ENCODE measurements around a stretch of chr11.

DNA sequence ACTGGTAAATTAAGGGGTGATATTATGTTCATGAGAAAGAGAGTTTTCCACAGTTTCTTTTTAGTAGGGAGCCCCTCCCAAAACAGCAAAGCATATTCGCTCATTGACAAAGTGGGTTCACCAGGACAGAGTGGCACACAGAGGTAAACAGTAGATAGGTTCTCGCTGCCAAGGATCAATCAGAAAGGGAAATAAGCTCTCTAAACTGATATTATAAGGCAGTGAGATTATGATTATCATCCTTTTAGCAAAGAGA is 11.1 kb downstream of the SORL1 start:
- PRO-cap, result no peak

- PRO-cap, result no peak
These were observed 14.4 kb downstream of the SORL1 start for GRCh38 chr11:121466475-121466995.

DNA sequence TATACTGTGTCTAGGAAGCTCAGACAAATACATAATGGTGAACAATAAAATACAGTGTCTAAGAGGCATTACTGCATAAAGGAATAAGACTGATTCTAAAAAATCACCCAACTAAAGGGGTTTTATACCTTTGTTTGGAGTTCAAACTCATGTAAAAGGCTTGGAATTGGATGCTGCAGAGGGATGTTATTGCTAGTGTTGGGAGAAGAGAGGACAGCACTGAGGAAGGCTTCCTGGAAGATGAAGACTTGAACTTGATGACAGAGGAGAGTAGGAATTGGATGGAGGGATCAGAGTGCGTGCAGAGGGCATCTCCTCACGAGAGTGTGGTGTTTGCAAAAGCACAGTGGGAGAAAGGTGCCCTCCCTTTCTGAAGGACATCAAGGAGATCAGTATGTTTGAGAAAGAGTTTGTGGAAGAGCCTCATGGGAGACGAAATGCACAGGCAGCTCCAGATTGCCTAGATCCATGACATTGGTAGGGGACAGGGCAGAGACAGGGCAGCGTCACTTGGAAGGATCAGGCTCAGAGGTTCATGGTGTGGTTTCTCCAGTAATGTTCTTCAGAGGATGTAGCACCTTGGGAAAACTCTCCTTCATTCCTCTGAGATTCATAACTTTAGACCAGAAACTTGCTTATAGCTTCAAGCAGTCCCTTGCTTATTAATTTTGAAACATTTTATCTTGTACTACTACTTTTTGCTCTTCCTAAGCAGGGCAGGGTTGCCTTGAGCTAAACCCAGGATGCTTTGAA is 44.0 kb downstream of the SORL1 start:
- PRO-cap, result no peak

DNA sequence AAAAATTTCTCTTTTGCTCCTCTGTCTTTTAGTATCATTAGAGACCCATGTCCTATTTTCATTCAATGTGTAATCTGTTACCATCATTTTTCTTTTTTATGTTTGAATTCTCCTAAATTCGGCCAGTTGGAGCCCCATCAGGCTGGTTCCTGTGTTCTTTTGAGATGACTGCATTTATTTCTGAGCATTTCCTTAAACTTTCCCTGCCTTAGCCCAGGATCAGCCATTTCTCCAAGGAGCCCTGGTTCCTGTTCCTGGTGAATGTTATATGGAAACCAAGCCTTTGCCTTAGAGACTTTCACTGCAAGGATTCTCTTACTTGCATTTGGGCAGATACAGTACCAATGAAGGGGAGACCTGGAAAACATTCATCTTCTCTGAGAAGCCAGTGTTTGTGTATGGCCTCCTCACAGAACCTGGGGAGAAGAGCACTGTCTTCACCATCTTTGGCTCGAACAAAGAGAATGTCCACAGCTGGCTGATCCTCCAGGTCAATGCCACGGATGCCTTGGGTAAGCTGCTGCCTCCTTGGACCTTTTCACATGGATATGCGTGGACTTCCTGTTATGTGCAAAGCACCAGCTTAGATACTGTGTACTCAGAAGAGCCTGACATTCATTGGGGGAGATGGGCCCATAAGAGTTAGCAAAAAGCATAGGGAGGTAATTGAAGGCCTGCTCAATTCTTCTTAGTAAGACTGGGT is 91.3 kb downstream of the SORL1 start:
- PRO-cap, result no peak

DNA sequence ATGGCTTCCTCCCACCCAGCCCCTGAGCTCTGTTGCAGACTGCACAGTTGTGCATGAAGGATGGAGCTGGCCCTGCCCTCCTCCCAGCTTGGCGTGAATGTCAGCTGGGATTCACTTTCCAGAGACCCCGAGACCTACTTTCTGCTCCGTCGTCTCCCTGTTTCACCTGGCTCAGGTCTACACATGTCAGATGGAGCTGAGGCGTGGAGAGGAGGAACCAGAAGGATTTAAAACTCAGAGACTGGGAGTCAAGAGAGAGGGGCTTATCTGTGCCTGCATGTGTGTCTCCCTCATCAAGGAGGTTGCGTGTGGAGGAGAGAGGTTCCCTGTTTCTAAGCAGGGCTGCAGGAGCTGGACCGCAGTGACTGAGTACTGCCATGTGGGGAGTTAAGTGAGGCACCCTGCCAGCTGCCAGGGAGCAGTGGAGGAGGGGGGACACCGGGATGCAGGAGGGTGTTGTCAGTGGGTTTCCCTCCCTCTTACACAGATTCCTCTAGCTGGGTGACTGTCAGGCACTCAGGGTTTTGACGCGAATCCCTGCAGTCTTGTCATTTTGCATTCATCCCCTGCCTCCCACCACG is 120.3 kb downstream of the SORL1 start:
- PRO-cap, result no peak

DNA sequence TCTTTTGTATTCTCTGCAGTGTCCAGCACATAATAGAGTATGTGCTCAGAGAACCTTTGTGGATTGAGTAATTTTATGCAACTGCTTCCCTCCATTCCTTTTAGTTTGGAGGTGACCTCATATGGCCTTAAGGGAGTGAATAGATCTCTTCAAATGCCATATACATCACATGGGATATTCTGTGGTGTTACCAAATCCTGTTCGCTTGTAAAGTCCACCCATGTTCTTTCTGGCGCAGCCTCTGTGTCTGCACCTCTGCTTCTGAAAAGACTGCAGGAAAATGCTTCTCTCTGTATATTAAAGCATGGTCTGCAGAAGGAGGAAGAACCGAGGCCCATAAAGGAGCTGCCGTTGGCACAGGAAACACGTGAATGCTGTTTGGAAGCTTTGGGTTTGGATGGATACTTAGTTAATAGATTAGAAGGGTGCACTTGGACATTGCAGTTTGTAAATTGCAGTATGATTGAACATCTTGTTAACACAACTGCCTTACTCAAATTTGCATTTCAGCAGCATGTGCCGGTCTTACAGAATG is 126.5 kb downstream of the SORL1 start:
- PRO-cap, result no peak

DNA sequence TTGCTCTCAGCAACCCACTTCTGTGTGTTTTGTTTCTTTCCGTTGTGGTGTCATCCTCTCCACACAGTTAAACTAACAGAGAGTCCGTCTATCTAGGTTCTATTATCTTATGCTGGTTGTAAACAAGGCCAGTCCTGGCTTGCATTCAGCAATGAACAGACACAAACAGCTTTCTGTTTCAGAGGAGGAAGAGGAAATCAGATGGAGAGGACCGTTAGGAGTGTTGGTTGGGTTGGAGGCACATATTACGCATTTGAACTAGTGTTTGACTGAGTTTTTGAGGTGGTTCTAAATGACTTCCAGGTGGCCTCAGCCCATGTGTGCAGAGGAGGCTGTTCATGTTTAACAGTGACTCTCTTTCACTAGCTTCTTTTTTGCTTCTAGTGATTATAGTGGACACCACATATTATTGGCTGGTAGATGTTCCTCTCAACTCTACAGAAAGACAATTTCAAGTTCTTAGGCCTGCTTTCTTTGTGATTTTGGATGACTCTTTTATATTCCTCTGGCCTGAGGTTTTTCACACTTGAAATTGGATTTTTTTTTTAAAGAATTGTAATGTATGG is 130.3 kb downstream of the SORL1 start:
- PRO-cap, result no peak

DNA sequence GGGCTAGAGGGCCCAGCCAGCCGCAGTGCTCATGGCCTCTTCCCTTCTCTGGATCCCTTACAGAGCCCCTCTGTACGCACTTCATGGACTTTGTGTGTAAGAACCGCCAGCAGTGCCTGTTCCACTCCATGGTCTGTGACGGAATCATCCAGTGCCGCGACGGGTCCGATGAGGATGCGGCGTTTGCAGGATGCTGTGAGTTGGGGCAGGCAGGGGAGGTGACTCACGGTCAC is 135.8 kb downstream of the SORL1 start:
- PRO-cap, result no peak

- PRO-cap, result no peak
These were observed 177.5 kb downstream of the SORL1 start for GRCh38 chr11:121629310-121630342.

DNA sequence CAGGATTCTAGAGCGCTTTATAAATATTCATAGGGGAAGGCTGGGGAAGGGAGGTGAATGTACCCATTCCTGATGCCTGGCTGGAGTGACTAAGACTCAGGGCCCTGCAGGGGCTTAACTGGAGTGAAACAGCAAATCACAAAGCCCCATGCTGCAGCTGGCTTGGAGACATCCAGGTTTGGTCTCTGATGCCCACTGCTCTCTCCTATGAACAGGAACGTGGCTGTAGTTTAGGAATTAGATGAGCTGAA is 185.4 kb downstream of the BLID start:
- PRO-cap, result unidirectional peak, minus-strand start at position 90 of the sequence

GRCh38 chr11:121932131-121932419 is 183.9 kb downstream of the BLID start:
- PRO-cap, result no peak

DNA sequence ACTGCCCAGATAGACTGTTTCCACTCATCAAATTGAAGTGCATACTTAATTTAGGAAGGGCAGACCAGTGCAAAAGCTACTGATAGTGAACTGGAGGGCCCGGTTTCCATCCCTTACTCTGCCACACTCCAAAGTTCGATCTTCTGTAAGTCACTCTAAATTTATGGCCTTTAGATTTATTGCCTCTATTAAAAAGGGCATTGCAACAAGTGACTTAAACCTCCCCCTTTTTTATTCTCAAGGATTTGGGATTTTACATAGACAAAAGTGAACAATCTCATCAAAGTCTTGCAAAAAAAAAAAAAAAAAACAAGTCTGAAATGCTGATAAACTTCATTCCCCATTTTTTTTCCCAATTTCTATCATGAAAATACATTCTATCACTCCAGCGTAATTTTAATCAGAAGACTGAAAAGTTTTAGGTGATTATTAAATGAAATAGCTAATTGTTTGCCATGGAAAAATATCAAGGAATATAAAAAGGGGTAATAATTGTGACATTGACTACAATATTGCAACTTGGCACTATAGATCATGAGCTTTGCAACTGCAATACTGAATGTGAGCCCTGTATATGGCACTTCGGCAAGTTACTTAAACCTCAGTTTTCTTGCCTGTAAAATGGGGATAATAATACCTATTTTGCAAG is 26.0 kb downstream of the BLID start:
- PRO-cap, result no peak

DNA sequence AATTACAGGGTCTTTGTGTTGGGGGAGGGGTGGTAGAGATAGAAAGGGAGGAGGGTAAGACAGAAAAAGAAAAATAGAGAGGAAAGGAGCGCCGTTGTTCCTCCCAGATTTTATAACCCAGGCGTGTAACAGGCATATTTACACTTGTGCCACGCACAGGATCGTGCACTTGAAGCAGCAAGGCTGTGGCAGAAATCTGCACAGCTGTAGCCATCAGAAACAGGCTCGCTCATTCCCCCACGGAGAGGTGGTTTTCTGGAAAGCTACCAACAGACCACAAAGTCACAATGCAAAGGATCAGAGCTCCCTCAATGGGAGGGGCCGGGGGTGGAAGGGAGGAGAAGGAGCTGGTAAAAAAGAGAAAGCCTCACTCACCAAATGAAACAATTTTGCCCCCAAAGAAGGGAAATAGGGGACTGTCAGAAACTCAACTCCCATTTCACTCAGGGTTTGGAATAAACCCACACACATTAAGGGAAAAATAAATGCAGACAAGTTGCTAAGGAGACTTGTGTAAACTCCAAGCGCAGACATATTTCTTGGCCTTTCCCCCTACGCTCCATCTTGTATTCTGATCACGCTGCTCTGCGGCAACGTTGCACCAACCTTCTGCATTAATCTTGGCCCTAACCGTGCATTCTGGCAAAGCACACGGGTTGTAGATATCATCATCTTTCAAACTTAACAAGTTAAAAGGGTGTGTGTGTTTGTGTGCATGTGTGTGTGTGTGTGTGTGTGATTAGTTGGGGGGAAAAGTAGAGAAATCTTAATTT is 43.2 kb upstream of the BLID start:
- PRO-cap, result no peak

- PRO-cap, result no peak
These were observed 89.4 kb upstream of the BLID start for GRCh38 chr11:122205324-122205924.

DNA sequence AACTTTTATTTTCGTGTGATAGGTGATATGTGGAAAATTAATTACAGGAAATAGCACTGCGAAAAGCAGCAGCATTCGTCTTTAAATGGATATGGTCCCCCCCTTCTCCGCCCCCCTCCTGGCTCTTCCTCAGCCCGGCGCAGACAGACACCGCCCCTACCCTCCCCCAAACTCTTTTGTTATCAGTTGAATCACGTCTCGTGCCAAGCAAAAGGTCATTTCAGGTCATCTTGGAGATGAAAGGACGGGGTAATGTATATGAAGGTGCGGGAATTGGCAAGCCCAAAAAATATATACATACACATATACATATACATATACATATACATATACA is 214.7 kb upstream of the UBASH3B start:
- PRO-cap, result no peak

DNA sequence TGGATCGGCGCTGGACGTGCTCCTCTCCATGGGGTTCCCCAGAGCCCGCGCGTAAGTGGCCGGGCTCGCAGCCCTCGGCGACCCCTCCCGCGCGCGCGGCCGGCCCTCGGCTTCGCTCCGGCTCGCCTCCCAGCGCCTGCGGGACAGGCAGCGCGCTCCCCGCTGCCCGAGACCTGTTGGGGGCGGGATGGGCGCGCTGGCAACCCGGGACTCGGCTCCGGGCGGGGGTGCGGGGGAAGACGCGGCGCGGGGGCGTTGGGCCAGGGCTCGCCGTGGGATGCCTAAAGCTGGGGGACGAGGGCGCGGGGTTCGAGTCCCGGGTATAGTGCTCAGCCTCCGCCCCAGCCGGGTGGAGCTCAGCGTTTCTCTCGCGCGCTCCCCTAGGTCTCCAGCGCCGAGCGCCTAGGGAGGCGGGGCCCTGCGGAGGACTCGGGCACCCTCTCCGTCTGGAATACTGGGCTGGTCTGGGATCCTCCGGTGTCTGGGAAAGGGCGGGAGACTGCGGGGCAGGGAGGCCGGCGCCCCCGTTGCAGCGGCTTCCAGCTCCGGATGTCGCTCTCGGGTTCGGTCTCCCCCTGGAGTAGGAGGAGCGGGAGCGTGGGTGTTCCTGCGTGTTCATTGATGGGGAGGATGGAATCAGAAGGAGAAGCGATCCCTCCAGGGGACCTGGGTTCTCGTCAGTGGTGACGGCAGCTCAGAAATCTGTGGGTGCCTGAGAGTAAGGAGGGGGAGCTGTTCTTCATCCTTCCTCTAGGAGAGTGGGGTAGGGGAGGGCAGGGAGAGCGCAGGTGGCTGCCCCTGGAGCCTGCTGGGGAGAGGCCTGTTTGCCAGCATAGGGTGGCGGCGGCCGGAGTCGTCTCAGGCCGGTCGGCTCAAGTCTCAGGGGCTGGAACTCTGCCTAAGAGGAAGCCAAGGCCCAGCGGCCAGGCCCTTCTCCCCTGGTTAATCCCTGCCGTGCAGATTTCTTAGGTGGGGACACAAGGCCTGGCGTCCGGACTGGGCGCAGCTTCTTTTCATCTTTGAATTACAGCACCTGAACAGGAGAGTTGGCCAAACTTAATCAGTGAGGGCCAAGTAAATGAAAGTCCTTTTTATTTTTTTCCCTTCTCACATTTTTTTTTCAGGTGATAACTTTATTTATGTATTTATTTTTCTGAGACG is 1.0 kb downstream of the UBASH3B start:
- PRO-cap, result bidirectional peak, plus-strand start at position 621 of the sequence, minus-strand start at position 551 of the sequence

GRCh38 chr11:122672898-122673424 is 17.4 kb downstream of the UBASH3B start:
- PRO-cap, result no peak

GRCh38 chr11:122716948-122717632 is 61.6 kb downstream of the UBASH3B start:
- PRO-cap, result no peak

- PRO-cap, result no peak
These were observed 71.6 kb downstream of the UBASH3B start for GRCh38 chr11:122726761-122727953.

- PRO-cap, result no peak
These were observed 86.1 kb downstream of the UBASH3B start for GRCh38 chr11:122741396-122742271.